Neuron (in vitro differentiated cells): ENCODE data around the gene SYNJ2.

DNA sequence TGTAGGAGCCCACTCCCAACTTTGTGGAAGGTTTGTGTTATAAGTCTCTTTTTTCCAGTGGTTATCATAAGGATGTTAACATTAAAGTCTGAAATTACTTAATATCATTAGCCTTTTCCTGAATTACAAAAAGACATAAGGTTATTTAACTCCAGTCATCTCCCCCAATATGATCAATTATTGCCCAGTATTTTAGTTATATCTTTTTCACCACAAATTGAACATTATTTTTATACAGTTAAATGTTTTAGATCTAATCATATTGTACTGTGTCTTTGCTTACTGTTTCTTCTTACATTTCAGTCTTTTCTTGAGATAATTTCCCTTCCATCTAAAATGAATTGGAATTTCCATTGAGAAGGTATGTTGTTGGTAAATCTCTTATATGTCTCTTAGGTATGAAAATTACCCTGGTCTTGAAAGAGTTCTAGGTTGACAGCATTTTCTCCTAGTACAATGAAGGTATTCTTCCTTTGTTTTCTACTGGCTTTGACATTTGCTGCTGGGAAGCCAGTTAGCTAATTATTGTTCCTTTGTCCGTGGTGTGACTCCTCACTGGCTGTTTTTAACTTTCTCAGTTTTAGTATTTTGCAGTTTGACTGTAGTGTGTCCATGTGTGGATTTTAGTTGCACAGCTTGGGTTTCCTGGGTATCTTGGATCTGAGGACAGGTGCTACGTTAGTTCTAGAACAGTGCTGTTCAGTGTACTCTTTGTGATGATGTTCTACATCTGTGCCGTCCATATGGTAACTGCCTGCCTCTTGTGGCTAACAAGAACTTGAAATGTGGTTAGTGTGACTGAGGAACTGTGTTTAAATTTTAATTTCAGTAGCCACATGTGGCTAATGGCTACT lies 7.1 kb downstream of the SNX9 start:
- PRO-cap, result bidirectional peak, plus-strand start at position 689 of the sequence, minus-strand start at position 662 of the sequence

- PRO-cap, result no peak
Measured at GRCh38 chr6:157879782-157880366, 56.8 kb downstream of the SNX9 start.

GRCh38 chr6:157881183-157882113 lies 58.4 kb downstream of the SNX9 start:
- PRO-cap, result no peak

DNA sequence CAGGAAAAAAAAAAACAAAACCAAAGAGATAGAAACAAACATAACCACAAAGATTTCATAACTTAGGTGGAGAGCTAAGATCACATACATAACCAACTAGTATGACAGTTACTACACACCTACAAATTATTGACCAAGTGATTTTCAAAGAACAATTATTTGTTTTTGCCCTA lies 69.3 kb downstream of the SNX9 start:
- PRO-cap, result no peak

GRCh38 chr6:157898388-157899265 lies 75.6 kb downstream of the SNX9 start:
- PRO-cap, result no peak

DNA sequence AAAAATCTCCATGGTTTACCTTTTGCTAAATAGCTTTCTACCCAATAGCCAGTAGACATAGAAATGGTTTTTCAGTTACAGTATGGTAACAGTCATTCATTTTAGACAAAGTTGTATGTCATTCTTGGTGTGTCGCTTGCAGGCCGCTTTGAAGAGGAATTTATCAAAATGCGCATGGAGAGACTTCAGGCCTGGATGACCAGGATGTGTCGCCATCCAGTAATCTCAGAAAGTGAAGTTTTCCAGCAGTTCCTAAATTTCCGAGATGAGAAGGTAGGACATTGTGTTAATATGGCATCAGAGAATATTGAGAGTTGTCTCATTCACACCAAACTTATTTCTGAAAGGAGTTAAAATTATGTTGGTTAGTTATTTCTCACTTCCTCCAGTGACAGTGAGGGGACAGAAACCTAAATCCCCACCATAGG lies 60.3 kb upstream of the SYNJ2 start:
- PRO-cap, result no peak

- PRO-cap, result bidirectional peak, plus-strand start at chr6:157981558, minus-strand start at chr6:157981484; bidirectional peak, plus-strand start at chr6:157981874, minus-strand start at chr6:157981796
Measured at GRCh38 chr6:157981311-157982168, at the start of gene SYNJ2. TSS of gene SYNJ2 (plus strand) at chr6:157981863.

DNA sequence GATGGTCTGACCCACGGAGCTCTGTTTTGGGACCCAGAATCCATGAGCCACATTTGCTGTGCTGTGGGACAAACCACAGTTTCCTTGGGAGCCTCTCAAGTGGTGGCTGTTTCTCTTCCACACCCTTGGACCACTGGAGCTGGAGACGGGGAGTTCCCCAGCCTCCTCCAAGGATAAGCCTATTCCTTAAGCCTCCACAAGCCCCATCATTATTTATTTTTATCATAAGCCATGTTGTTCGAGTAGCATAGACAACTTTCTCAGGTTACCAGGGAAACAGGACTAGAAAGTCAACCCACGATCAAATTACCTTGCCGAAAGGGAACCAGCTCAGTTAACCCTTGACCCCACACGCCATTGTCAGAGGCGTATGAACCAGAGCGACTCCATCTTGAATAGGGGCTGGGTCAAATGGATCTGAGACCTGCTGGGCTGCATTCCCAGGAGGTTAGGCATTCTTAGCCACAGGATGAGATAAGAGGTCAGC lies 22.2 kb downstream of the SYNJ2 start:
- PRO-cap, result no peak

- PRO-cap, result no peak
Measured at GRCh38 chr6:158043654-158044596, 62.3 kb downstream of the SYNJ2 start.

DNA sequence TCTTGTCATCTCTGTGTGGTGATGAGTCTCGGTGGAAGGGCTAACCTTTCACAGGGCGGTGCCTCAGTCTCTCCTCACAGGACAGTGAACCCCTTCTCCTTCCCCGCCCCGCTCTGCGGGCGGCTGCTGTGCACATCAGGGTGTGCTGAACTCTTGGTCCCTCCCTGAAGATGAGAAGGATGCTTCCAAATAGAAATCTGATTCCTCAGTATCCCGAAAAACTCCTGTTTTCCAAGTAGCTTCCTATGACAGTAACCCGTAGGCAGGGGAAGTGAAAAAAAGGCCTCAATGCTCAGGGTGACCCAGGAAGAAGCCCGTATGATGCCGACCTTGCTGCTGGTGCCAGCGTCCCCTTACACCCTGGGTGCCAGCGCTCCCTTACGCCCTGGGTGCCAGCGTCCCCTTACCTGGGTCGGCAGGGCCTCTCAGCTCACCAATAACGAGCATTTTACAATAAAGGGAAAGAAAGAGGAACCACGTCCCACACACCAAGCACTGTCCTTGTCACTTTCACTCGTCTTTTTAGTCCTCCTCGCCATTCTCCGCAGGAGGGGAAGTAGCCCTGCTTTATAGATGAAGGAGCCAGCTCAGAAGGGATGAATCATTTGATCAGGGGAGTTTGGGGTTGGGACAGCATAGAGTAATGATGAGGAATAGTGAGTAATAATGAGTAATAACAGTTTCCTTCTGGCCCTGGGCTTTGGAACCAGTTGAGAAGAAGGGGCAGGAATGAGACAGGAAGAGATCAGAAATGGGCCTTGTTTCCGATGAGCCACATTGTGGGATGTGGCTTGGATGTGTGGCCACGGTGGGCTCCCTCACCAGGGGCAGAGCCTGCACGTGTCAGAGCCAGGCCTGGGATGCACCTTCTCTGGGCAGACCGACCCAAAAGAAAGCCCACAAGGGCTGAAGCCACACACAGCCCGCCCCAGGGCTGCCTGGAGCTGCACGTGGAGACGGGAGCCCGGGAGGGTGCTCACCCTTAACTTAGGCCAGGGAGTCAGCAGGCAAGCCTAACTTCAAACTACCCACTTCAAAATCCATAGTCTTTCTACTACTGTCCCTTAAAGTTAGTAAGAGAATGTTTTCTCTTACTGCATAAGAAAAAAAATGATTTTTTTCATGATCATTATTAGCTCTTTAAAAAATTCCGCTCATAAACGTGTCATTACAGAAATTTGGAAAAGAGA lies 75.7 kb downstream of the SYNJ2 start:
- PRO-cap, result no peak

DNA sequence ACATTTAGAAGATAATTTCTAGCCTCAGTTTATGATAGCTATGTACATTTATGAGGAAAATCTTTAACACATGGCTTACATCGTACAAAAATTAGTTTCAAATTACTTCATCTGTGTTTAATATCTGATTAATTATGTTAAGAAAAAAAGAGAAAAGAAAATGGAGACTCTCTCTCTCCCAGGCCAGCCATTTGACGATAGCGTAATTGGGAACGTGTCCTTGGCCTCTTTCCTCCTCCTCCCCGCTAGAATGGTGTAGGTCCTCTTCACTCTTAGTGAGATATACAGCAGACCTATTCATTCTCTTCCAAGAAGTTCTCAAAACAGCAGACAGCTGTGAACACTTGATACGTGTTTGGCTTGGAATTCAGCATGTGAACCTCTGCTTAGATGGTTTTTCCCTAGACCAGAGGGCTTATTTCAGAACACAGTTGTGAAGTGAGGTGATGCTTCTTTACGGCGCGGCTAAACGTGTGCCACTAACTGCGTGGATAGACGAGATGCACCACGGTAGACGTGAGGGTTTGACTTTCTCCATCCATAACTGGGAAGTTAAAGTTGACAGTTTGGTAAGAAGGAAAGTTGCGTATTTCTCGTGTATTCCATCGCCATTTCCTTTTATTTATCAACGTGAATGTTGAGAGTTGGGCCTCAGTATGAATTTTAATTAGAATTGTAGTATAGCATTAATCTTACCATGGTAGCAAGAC lies 32.6 kb upstream of the TULP4 start:
- PRO-cap, result no peak

- PRO-cap, result no peak
Measured at GRCh38 chr6:158441526-158442069, 118.3 kb upstream of the TMEM181 start.

- PRO-cap, result no peak
Measured at GRCh38 chr6:158474854-158475759, 84.8 kb upstream of the TMEM181 start.

GRCh38 chr6:158567426-158567877 lies 7.6 kb downstream of the TMEM181 start:
- PRO-cap, result no peak

DNA sequence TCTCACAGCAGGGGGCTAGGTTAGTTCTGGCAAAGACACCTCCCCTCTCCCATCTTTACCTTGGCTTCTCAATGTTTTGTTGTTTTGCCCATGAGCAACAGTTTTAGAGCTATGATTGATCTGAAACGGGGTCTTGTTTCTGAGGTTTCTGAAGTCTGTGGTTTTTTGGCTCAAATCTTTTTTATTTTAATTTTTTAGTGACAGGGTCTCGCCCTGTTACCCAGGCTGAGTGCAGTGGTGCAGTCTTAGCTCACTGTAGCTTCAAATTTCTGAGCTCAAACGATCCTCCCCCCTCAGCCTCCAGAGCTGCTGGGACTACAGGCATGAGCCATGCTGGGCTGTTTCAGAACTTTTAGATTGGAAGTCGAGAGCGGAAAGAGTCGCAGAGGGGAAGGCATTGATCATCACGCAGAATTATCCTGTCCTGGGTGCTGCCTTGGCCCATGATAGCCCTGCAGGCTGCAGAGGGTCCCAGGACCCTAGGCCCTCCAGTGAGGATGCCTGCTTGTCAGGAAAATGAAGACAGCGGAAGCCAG lies 9.0 kb downstream of the TMEM181 start:
- PRO-cap, result no peak

DNA sequence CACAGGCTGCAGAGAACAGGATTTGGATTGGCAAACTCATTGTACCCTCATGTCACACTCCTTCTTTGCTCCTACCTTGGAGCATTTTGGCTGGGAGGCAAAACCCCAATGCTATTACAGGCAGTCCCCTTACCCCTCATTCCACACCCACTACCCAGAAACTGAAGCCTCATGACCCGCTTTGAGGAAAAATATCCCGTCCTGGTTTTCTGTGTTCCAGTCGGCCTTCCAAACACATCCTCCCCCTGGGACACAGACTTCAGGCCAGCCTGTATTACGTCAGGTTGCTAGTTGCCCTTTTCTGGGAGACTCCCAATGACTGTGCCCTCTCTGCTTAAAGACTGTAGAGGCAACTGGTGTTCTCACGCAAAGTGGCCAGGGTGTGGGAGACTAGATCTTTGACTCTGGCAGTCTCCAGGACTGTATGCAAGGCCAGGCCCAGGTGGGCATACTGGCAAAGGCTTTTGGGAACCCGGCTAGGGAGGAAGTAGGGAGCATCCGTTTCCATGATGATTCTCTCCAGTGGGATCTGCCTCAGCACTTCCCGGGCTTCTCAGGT lies 35.1 kb downstream of the DYNLT1 start:
- PRO-cap, result no peak

DNA sequence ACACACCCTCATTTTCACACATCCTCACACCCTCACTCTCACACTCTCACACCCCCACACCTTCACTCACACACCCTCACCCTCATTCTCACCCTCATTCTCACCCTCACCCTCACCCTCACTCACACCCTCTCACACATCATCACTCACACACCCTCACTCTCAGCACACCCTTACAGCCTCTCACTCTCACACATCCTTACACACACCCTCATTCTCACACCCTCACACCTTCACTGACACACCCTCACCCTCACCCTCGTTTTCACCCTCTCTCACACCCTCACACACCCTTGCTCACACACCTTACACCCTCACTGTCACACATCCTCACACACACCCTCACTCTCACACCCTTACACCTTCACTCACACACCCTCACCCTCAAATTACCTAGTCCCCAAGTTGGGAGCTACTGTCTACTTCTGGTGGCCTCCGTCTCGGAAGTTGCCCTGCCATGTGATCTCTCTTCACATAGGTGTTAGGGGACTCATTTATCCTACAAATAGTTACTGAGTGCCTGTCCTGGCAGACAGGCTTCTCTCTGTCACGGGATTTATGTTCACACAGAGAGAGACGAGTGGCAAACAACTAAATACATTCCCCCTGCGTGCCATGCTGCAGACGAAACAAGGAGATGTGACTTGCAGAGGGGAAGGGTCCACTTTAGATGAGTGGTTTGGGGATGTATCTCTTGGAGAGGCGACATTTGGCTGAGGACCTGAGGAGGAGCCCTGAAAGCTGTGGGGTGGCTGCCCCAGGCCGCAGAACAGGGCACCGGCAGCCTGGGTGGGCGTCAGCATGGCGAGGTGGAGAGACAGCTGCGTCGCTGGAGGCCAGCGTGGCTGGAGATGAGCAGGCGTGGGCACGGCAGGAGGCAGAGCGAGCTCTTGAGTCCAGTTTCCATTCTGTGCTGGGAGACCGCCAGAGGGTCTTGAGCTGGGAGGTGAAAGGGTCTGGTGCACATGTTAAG lies 17.4 kb downstream of the DYNLT1 start:
- PRO-cap, result no peak

DNA sequence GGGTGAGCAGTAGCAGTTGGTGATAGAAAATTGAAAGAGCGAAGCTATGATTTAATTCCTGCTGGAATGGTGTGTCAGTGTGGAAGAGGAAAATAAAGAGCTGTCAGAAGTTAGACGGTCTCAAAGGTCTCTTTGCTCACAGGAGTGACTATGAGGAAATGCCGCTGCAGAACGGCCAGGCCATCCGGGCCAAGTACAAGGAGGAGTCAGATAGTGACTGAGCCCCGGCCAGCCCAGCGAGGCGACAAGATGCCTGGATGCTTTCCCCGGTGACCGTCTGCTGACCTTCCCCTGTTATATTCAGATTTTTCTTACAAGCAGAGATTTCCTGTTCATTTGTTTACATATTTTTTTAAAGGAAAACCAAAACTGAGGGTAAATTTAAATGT lies 12.9 kb downstream of the DYNLT1 start:
- PRO-cap, result no peak

DNA sequence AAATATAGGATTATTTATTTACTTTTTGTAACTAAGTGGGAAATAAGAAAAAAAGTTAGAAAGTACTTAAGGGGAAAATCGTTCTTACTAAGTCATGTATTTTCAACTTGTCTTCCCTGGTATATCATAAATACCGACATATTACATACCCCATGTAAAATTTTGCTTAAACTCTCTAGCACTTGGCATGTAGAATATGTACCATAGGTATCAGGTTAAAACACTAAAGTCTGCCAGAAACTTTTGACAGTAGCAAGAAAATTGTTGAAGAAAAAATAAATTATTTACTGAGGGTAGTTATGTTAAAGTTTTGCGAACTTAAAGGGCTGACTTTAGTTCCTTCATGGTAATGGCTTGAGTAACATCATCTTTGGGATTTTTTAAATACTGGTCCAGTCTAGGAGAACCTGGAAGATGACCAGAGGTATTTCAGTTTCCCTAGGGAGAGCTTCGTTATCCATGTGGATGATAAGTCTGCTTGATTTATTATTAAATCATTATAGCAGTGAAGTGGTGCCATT lies 10.4 kb downstream of the DYNLT1 start:
- PRO-cap, result no peak

DNA sequence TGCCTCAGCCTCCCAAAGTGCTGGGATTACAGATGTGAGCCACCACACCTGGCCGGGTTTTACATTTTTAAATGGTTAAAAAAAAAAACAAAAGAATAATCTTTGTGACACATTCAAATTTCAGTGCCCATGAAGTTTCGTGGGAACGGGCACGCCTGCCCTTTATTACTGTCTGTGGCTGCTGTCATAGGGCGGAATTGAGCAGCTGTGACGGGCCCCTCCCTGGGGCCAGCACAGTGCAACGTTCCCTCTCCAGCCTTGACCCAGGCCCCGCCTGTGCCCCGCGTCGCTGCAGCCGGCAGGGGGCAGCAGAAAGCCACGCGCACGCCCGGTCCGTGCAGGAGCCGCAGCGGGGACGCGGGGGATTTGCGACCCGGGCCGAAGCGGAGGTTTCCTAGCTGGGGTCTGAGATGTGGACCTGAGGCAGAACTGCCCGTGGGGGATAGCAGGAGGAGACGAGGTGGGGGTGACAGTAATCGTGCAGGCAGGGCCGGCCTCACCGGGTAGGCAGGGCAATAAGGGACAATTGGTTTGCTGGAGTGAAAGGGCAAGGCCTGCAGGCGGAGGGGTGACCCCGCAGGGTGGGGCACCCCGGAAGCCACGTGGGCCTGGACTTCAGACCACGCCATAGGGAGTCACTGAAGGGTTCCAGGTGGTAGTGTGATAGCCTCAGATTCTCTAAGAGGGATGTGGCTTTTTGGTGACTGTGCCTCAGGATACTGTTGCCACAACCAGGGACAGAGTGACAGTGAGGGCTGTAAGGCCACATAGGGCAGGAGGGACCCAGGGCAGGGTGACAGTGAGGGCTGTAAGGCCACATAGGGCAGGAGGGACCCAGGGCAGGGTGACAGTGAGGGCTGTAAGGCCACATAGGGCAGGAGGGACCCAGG lies 54.5 kb downstream of the SYTL3 start:
- PRO-cap, result no peak